Calu3 (cell line): Measurements from ENCODE around the genes CD164 and WASF1.

DNA sequence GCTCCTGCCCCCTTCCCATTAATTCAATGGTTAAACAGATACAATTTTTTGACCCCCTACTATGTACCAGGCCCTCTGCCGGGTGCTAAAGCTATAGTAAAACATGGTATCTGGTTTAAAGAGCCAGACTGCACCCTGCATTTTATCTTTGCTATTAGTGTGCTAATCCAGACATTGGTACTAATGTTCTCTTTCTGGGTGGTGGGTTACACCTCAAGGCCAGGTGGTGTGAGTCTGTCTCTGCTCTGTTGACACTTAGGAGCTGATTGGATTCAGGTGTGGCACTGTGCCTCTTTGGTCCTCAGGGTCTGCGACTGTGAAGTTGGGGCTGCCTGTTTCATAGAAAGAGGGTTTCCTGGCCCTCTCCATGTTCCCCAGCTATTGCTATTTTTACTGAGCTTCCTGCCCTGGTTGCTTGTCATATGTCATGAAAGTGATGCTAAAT lies 92.5 kb downstream of the FOXO3 start:
- PRO-cap, result no peak

- PRO-cap, result no peak
Observed at GRCh38 chr6:108841044-108841513, 7.1 kb upstream of the ARMC2 start.

DNA sequence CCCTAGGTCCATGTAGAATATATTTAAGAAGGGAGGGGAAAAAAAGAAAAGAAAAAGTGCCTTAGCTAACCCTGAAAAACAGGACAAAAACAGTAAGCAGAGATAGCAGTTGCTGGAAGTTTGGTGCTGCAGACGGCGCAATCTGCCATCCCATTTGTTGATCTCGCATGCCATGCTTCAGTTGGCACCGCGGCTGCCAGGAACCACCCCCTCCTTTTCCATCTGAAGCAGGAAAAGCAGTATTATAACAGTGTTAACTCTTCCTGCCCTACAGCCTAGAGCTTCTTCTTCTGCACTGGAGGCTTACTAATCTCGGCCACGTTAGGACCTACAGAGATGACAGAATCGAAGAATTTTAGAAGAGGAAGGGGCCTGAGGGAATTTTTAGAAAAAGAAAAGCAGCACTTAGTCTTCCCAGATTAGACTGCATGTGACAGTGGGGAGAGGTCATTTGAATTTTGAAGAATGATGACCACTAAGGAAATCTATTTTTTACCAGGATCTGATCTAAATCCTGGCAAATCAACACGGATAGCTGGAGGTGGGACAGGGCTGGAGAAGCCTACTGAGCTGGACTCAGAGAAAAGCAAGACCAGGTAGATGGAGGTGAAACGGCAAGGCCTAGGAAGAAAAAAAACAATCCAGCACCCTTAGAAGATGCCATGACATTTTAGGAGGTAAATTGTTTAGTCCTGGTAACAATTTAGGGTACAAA lies 100.3 kb downstream of the ARMC2 start:
- PRO-cap, result no peak

GRCh38 chr6:108951255-108951707 lies 103.1 kb downstream of the ARMC2 start:
- PRO-cap, result no peak

DNA sequence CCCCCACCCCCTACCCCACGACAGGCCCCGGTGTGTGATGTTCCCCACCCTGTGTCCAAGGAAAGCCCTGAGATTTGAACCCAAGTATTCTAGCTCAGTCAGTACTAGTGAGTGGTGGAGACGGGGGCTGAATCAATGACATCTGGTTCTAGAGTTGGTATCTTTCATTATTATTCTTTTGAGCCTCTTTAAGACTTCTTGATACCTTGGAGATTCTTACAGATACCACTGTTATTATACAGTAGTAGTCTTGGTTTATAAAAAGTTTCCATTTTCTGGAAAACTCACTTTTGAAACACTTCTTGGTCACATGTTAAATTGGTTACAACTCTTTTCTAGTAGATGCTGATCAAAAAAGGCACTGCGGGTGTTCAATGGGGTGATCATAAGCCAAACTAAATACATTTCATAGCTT lies 88.2 kb downstream of the SESN1 start:
- PRO-cap, result no peak

DNA sequence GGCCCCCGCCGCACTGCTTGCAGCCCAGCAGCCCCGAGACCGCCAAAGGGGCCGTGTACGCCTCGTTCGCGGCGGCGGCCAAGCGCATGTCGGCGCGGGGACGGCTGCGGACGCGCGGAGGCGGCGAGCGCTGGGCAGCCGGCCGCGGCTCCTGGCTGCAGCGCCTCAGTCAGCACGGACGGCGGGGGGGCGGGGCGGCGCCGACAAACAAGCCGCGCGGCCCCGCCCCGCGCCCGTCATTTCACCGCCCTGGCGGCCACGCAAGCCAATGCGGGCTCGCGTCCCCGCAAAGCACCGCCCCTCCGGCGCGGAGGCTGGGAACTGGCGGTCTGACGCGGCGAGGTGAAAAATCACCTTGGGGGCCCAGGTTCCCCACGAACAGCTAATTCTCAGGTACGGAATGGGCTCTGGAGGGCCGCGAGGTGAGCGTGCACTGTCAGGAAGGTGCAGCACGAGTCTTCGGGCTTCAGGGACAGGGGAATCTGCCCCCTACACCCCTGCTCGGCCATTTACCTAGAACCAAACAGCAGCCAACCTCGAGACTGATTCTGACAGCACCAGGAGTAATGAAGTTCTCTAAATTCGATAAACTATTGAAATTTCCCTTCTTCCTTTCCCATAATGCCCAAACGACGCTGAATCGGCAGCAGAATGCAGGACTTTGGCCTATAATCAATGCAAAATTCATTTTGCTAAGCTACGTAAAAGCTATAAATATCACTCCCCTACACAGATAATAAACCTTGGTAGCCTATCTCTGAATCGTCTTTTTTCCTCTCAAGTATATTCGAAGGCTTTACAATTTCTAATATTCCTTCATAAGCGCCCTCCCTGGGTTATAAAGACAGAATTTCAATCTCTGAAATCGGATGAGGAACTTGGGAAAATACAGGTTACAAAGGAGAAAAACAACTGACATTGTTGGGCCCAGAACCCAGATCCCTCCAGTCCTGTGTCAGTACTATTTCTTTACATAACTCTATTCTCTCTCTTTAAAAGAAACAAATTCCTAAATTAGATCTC lies 85.0 kb downstream of the SESN1 start:
- PRO-cap, result bidirectional peak, plus-strand start at position 320 of the sequence, minus-strand start at position 180 of the sequence

GRCh38 chr6:109013386-109014143 lies 81.1 kb downstream of the SESN1 start:
- PRO-cap, result no peak

- PRO-cap, result bidirectional peak, plus-strand start at chr6:109094576, minus-strand start at chr6:109094458
Observed at GRCh38 chr6:109094158-109094716, 409 bp downstream of the SESN1 start.

DNA sequence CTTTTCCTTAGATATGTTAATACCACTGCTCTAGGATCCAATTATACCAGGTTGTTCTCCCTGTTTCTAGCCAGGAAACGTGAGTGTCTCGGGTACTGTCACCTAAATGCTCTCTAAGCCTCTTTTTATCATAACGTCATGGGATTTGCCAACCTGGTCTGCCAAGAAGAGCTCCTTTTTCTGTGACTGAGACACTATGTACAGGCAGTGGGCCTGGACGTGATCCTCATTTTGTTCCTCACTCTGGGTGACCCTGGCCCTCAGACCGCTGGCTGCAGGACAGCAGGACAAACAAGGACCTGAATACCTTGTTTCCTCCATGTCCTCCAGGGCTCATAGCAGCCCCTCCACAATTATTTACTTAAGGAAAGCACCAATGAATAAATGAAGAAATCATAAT lies 69.1 kb downstream of the CD164 start:
- PRO-cap, result no peak

GRCh38 chr6:109376039-109376698 lies 6.1 kb downstream of the CD164 start:
- PRO-cap, result no peak

- PRO-cap, result bidirectional peak, plus-strand start at chr6:109382036, minus-strand start at chr6:109382084; bidirectional peak, plus-strand start at chr6:109382239, minus-strand start at chr6:109382467
Observed at GRCh38 chr6:109382011-109382697, at the start of gene CD164. Gene CD164, minus strand, starts transcription at chr6:109382467.

GRCh38 chr6:109456562-109457798 lies 1.4 kb upstream of the MICAL1 start:
- PRO-cap, result unidirectional peak, minus-strand start at chr6:109457277

- PRO-cap, result no peak
Observed at GRCh38 chr6:109491223-109491954, 8.4 kb upstream of the ZBTB24 start.

GRCh38 chr6:109746820-109747545 lies 55.9 kb downstream of the FIG4 start:
- PRO-cap, result no peak

- PRO-cap, result bidirectional peak, plus-strand start at chr6:110179615, minus-strand start at chr6:110179653
Observed at GRCh38 chr6:110179402-110179777, at the start of gene WASF1. Gene WASF1, minus strand, starts transcription at chr6:110179670.

DNA sequence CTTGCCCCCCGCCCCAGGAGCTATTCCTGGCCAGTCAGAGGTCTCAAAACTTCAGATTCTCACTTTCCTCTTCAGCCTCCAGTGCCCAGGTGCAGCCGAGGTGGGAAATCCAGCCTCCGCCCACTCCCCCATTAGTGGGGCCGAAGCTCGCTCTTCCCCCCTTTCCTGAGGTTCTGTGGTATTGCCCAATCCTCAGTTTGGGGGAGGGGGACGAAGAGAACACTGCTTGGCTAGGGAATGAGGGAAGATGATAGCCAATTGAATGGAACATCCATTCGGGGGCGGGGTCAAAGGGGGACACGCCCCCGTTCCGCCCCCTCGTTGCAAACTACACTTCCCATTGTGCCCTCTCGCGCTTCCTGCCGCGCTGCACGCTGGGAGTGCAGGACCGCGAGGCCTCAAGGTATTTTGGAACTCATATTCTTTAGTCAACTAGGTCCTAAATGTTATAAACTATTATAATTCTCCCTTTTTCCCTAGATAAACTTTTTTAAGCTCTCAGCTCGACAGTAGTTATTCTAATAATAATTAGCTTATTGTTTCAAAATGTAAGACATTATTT lies 368 bp upstream of the CDC40 start:
- PRO-cap, result unidirectional peak, minus-strand start at position 175 of the sequence

GRCh38 chr6:110399428-110400264 lies 15.7 kb downstream of the DDO start:
- PRO-cap, result no peak

DNA sequence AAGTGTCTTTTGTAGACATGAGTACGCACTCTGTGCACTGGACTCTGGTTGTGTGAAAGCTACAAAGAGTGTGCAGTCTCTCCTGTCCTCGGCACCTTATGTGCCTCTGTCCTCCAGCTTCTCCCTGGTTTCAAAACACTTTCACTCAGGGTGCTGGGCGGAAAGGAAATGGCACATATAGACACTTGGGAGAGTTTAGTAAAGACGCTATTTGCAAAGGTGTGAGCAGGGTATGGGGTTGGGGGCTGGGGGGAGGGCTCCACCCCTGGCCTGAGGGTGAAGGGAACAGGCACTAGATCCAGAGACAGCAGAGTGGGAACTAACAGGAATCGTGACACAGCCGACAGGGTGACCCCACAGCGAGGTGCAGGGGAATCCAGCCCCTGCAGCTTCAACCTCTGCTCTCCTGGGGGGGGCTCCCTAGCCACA lies 66.4 kb upstream of the SLC22A16 start:
- PRO-cap, result no peak

DNA sequence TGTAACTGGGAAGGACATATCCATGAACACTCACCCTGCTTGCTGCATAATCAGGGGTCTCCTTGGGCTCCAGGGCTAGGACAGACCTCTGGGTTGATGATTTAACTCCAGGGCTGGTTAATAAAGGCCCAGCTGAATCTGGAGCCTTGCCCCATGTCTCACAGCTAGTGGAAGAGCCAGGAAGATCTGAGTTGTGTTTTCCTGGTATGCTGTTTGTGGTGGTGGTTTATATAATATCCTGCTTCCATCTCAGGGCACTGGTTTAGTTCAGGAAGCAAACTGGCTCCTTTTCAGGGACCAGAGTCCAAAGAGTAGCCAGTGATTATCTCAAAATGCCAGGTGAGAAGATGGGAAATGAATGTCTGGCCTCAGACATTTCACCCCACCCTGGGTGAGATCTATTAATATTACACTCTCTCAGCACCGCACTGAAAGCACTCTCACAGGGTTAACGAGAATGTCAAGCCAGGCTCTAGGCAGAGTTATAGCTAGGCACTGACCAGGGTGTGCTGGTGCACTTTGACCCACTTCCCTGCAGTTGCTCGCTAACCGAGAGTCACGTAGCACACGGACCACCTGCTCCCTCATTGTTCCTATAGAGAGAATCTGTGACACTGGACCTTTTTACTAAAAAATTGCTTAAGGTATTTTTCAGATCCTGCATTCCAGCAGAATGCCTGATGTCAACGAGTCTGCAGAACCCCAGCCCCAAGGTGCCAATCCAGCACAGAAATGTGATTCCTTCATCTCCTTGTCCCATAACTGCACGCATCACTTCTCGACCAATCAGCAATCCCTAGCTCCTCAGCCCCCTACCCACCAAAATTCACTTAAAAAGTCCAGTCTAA lies 90.2 kb upstream of the SLC22A16 start:
- PRO-cap, result no peak

DNA sequence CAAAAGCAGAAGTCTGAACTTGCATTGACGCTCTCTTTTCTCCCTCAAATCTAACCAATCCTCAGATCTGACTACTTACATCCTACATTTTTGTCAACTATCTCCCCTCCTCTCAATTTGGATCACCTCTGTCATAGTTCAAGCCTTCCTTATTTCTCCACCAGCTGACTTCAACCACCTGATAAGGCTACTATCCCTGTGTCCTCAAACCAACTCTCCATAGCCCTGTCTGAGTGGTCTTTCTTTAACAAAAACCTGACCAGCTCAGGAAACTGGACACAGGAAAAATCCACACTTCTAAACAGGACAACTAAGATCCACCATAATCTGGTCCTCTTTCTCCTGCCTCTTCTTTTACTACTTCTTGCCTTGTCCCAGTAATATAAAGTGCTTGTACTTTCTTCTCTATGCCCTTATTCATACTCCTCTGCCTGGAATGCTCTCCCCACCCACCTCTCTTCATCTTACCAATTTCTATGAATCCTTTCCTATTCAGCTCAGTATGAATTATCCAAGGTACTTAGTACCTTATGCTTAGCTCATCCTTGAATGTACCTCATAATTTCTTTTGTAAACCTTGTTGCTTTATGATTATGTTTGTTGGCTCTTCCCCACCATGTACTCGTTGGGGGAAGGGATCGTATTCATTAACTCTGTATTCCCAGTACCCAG lies 159.6 kb downstream of the CDK19 start:
- PRO-cap, result no peak